Endometrial microvascular endothelial cells (primary cell): ENCODE measurements around a stretch of chr2.

DNA sequence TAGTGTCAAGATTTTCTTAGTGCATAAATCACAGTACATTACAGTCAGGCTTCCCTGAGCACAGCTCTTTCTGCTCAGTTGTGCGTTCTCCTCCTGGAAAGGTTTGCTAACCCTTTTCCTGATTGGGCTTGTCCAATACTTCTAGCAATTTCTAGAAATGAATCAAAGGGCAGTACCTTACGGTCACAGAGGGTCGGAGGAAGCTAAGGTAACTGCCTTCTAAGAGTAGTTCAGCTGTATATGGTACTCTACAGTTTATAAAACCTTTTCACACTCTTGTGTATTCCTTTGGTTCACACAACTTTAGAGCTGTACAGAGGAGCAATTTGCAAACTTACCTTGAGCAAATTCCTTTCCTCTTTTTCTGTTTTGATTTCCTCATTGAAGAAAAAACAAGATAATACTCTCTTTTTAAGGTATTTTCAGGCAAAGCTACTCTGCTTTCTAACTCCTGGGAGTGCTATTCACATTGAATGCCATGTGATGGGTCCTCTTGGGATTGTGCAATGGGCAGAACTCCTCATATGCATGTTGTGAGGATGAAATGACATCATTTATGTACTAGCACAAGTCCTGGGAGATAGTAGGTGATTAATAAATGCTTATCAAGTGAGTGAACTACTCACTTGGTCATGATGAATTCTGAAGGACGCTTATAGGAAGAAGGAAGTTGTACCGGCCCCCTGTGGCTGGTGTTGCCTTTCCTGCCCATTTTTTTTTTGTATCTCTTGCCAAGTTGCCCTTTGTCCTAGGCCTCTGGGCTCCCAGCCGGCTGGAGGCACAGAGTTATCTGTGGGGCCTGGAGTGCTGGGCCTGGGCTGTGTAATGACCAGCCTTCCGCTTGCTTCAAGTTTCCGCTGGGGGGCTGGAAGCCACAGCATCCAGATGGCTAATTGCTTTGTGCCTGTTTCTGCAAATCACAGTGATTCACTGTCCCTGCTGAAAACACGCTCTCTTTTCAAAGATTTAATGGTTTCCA, 34.0 kb upstream of the MRPL33 start:
- RAMPAGE, long total RNA: no peak

DNA sequence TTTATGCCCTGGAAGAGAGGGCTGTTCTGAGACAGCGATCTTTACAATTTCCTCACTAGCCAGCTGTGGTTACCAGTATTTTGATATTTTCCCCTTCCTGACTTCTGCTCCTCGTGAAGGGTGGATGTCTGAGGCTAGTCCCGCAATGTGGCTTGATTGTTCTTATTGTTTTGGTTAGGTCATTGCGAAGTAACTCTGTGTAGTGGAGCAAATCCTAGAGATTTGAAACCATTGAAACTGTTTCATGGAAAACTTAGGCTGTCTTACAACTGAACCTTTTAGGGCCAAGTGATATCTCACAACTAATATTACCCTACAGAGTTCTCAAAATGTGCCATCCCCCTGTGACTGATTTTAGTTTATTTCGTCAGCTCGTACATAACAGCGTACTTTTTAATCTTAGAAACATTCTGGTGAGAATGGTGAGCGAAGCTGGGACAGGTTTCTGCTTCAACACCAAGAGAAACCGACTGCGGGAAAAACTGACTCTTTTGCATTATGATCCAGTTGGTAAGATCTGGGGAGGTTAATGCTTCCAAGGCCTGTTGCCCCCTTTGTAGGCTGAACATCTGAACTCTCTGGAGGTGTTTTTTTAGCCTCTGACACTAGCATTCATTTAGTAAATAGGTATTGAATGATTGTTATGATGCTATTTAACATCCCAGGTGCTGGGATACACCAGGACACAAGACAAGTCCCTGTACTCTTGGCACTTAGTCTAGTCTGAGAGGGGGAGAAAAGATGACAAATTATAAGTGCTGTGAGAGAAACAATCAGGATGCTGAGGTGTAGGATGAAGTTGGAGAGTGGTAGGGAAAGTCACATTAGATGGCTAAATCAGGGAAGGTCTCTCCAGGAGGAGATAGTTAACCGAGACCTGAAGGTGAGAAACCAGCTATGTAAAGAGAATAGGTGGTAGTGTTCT, 2.8 kb downstream of the MRPL33 start:
- RAMPAGE, long total RNA: no peak

DNA sequence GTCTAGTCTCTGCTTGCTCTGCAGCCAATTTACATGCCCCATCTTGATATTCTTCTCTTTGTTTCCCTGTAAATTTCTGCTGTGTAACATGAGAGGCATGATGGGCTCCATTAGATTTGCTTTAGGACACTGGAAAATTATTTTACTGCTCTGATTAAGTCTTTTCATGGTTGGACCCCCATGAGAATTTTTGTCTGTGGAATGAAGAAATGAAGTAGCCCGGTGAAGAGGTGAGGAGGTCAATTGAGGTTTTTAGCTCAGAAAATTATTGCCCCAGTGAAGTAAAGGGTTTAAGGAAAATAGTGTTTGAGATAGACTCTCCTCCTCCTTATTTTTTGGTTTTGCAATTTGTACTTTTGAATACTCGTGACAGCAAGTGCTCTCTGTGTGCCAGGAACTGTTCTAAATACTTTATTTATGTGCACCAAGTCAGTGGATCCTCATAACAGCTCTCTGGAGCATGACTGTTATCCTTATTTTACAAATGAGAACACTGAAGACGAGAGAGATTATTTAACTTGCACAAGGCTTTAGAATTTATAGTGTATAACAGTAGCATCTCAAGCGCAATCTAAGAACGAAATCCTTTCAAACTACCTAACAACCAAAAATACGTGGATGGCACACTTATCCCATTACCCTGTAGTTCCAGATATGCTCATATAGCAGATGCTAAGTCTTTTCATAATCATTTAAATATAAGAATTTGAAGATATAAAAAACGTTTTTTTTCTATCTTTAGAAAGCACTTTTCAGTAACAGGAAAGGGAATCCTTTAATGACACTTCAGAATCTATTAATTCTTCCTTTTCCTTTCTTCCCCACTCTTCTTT, 24.6 kb downstream of the BABAM2 start:
- RAMPAGE, long total RNA: no peak

- RAMPAGE, long total RNA: no peak
These were observed 69.7 kb downstream of the BABAM2 start for GRCh38 chr2:27960103-27960773.

GRCh38 chr2:28161071-28161412, 231.6 kb upstream of the FOSL2 start:
- RAMPAGE, long total RNA: no peak

DNA sequence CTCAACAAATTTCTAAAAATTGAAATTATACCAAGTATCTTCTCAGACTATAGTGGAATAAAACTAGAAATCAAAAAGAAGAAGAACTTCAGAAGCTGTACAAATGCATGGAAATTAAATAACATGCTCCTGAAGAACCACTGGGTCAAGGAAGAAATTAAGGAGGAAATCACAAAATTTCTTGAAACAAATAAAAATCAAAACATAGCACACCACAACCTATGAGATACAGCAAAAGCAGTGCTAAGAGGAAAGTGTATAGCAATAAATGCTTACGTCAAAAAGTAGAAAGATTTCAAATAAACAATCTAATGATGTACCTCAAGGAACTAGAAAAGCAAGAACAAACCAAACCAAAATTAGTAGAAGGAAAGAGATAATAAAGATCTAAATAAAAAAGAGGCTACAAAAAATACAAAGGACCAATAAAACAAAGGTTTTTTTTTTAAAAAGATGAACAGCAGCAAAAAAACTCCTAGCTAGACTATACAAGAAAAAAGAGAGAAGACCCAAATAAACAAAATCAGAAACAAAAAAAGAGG, 214.3 kb upstream of the FOSL2 start:
- RAMPAGE, long total RNA: no peak

DNA sequence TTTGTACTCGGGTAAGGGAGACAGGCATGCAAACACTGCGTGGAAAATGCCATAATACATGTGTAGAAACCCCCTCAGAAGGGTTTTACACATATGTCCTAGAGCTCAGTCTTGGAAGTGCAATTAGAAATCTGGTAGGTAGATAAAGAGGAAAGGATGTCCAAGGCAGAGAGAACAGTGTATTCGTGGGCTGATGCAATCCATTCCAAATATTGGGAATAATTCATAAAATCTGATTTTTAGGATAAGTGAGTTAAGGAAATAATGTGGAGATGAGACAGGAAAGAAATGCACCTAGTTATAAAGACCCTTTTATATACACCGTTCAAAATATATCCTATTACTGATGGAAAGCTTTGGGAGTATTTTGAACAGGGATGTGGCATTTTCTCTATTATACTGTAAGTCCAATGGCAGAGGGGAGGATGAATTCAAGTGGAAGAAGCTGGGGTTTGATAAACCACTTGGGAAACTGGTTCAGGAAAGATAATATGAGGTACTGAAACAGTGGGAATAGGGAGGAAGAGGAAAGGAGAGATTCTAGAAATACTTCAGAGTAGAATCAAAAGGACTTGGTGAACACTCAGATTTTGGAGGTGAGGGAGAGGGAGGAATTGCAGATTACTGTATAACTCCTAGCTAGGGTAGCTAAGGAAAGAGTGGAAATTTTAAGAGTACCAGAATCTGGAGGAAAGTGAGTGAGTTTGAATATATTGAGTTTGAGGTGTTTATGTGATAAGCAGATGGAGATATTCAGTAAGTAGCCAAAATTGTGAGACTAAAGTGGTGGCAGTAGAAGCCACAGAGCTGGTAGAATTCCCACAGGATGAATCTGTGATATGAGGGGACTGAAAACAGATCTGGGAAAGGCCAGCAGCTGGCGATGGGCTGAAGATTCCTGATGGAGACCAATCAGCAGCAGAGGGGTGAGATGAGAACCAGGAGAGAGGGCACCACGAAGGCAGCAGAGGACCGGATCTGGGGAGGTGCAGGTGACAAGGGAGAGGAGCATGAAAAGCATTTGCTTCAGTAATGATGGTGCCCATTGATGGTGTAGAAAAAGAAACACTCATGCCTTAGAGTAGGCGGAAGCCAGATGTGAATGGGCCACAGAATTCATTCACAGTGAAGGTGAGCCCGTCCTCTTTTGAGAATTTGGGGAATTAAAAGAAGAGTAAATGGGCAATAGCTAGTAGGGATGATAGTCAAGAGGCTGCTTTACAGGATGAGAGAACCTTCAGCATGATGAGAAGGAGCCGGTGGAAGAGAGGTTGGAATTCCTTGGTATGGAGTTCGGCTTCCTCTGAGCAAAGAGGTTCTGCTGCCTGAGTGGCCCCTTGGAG, 114.3 kb upstream of the FOSL2 start:
- RAMPAGE, long total RNA: no peak

GRCh38 chr2:28289276-28289908, 103.3 kb upstream of the FOSL2 start:
- RAMPAGE, long total RNA: no peak

DNA sequence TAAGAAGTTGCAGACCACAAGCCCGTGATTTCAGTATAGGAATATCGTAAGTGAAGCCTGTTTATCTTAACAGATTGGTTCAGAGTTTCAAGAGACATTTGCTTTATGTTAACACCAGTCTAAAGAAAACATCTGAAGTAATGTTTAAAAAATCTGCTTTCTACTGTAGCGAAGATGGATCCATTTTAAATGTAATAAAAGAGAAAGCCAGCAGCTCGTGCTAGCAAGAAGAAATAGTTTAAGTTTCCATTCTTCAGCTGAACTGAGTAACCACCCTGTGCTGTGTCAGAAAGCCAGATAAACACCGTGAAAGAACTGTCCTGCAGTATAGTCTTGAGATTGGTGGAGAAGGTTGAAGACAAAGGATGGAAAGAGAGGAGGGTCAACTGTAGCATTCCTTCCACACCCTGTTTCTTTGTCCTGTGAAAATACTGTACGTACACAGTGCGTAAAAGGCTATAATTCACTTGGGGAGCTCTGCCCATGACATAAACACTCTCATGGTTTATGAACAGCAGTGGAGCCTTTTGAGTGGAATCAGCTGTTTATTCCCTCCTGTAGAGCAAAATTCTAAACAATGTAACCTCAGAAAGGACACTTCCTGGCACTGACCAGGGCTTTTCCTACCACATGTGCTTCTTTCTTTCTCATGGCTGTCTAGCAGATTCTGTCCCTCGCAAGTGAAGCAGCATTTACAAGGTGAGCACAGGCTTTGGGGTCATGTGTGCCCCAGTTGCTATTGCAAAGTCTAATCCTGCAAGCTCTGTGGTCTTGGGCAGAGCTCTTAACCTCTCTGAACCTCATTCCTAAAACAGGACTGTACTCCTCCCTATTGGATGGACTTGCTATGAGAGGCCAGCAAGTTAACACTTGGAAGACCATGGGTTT, 91.7 kb upstream of the FOSL2 start:
- RAMPAGE, long total RNA: no peak

DNA sequence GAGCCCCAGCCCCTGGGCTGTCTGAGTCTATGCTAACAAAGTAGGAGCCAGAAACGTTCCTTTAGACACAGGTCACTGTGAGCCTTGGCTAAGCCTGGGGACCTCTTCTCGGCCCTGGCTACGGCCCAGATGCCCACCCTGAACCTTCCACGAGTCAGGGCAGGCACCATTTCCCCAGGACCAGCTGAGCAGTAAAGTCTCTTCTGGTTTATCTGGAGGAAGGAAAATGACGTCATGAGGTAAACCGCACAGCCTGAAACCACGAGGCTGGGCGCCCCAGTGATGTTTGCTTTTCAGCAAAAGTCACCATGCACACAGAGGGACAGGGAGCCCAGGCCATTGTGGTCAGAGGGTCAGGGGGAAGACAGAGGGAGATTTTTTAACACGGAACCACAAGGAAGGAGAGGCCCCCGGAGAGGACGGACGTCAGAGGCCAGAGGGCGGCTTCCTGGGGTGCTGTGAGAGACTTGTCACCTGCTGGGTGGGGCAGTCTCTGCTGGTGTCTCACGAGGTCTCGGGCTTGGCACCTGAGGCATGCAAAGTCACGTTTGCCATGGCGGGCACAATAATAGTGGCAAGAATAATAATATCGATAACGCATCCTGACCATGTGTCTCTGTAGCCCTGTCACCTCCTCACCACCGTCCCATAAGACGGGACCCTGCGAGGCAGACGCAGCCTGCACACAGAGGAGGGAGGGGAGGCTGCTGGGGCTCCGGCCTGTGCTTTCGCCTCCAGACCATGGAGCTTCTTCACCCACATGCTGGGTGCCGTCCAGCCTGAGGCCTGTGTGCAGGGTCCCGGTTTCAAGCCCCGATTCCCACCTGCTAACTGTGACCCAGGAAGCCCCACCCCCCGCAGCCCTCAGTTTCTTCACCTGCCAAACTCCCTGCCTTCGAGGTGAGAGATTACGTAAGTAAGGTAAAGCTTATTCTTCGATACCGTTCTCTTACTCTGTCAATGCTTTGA, 33.2 kb upstream of the FOSL2 start:
- RAMPAGE, long total RNA: no peak

DNA sequence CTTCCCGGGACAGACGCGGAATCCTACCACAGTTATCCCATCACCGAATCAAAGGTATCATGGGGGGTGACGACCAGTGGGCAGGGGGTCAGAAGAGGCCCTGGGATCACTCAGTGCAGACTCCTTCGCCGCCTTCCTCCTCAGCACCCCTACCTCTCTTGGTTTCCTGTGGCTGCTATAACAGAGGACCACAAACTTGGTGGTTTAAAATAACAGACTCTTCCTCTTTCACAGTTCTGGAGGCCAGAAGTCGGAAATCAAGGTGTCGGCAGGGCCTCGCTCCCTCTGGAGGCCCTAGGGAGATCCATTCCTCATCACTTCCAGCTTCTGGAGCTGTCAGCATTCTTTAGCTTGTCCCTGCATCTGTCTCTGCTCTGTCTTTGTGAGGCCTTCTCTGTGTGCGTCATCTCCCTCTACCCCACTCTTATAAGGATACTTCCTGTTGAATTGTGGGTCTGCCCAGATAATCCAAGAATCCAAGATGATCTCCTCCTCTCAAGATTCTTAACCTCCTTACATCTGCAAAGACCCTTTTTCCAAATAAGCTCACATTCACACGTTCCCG, 13.6 kb upstream of the FOSL2 start:
- RAMPAGE, long total RNA: no peak

DNA sequence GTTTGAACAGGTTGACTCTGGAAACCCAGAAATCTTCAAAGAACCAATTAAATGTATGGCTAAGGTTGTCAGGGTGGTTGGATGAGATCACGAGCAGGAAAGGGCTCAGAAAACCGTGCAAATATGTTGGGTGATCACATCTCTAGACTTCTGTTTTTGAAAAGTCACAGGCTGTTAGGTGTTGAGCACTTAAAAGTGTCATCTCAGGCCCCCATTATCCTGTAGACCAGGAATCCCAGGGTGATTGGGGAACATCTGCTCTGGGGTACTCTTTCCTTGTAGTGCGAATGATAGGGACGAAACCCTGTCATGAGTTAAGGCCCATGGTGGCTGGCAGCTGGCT, 25.0 kb downstream of the FOSL2 start:
- RAMPAGE, long total RNA: no peak

DNA sequence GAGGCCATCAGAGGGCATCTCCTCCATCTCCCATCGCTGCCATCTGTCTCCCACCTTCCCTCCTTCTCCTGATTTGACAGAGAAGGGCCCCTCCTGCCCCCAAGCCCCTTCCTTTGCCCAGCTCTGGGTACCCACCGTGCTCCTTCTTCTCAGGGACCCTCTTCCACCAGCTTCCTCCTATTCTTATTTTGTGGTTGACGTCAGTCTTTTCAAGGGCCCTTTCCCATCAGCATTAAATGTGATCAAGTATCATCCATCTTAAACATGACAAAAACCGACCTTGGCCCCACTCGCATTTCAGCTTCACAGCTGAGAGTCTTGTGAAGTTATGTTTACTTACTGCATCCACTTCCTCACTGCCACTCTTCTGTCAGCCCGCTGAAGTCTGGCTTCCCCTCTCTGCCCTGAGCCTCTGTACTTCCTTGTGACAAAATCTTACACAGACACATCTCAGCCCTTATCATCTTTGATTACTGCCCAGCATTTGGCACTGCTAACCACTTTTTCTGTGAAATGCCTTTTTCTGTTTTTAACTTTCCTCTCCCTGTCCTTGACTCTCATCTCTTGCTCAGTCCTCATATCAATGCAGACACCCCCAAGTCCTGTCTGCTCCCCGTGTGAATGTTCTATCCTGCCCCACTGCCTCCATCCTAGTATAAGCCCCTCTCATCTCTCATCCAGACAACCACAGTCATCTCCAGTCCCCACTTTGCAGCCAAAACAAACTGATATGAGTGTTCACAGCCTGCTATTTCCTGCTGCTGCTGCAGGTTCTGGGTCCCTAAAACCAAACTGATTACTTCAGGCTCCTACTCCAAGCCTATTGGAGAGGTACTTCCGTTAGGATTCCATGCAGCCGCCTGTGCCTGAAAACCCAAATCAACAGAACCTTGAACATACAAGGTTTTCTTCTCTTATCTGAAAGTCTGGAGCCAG, 31.3 kb downstream of the FOSL2 start:
- RAMPAGE, long total RNA: no peak

- RAMPAGE, long total RNA: no peak
These were observed 47.7 kb upstream of the PLB1 start for GRCh38 chr2:28447934-28448797.

DNA sequence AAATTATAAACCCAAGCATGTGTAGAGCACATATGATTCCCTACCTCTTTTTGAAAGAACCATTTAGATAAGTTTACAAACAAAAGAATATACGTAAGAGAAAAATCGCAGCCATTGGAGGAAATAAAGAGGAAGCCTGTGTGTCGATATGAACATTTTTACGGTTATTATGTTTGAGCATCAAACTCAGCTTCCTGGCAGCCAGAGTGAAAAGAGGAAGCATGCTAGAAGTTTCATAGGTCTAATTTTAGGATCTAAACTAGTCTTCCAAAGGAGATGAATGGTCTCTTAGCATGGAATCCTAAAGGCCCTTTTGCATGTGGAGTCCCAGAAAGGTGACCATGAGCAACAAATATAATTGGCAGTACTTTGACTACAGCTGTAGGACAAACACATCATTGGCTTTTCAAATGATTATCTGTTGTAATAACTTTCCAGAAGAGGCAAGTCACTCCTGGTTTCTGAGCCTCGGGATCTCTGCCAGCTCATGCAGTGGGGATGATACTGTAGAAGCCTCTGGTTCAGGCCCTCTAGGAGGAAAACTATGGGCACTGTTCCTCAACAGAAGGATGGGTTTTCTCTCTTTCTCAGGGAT, 104.5 kb downstream of the PLB1 start:
- RAMPAGE, long total RNA: no peak

- RAMPAGE, long total RNA: no peak
These were observed 121.4 kb upstream of the PPP1CB start for GRCh38 chr2:28630176-28630750.

- RAMPAGE, long total RNA: no peak
These were observed 111.8 kb upstream of the PPP1CB start for GRCh38 chr2:28639830-28640309.

GRCh38 chr2:28643772-28644796, 107.5 kb upstream of the PPP1CB start:
- RAMPAGE, long total RNA: no peak

DNA sequence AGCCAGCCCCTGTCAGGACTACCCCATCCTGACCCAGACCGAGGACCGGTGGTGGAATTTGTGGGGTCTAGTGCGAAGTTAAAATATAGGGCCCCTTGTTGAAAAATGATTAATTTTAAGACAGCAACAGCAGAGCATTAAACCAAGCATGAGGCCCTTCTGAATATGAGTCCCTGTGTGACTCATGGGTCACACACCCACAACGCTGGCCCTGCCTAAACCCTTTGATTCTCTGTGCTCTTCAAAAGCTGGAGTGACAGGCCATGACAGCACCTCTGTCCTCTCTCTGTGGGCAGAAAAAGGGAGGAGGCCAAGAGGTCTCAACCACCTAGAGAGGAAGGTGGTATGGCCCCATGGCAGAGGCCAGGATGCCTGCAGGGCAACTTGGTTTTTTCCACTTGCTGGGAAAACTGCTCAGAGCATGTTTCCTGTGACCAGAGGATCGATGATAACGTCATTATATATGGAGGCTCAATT, 102.2 kb upstream of the PPP1CB start:
- RAMPAGE, long total RNA: no peak

DNA sequence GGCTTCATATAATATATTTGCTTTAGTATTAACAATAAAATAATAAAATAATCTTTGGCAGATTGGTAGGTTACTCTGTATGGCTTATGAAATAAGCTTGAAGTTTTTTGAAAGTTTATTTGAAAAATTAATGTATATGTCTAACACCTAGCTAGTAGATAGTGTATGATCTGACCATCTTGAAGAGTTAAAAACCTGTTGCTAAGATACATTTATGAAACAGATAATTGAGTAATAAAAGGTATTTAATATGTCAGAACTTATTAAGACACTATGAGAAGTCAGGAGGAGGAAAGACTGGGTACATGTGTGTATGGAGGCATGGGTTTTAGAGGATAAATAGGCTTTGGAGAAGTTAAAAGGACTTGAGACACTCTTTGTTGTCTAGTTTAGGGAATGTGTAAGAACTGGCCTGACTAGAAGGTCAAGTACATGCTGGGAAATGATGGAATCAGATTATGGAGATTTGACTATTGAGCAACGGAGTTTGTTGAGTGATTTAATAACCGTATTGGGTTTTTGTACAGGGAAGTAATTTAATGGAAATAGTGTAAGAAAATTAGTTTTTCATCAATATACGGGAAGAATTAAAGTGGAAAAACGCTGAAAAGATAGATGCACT, 28.3 kb upstream of the SPDYA start:
- RAMPAGE, long total RNA: no peak